Metanephros (tissue), 2 donors: Measurements from ENCODE around the gene NIN.

- RAMPAGE, long total RNA: no peak
These were observed 41.4 kb downstream of the MIS18BP1 start for GRCh38 chr14:45211450-45212196.

DNA sequence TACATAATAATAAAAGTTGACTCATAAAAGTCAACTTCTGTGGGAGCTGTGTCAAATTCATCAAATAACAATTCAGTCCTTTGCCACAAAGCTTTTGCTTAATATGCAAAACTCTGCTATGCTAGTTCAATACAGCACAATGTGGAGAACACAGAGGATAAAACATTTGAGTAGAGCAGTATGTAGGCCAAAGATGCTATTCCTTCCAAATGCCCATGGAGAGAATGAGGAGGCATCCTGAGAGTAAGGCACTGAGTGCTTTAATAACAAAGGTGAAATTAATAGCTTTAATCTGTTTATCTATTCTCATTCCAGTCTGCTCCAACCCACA, 685.9 kb downstream of the RPS29 start:
- RAMPAGE, long total RNA: no peak

DNA sequence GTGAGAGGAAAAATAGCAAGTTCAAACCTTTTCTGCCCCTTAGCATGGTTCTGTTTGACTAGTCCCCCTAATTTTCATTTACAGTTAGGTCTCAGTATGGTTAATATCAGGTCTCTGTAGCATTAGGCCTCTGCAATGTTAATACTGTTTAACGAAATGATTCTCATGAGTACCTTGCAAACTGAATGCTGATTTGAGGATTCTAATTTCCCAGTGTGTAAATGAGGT, 532.6 kb downstream of the RPS29 start:
- RAMPAGE, long total RNA: no peak

- RAMPAGE, long total RNA: no peak
These were observed 1.6 kb downstream of the RPS29 start for GRCh38 chr14:49584288-49585267.

- RAMPAGE, long total RNA: no peak
These were observed 888 bp downstream of the RPS29 start for GRCh38 chr14:49585268-49585715.

- RAMPAGE, long total RNA: start-site peak on the plus strand at chr14:49586578-49586658, 84,625 and 8,200 reads in 2 replicates
These were observed 354 bp upstream of the RPS29 start for GRCh38 chr14:49586482-49586985.

DNA sequence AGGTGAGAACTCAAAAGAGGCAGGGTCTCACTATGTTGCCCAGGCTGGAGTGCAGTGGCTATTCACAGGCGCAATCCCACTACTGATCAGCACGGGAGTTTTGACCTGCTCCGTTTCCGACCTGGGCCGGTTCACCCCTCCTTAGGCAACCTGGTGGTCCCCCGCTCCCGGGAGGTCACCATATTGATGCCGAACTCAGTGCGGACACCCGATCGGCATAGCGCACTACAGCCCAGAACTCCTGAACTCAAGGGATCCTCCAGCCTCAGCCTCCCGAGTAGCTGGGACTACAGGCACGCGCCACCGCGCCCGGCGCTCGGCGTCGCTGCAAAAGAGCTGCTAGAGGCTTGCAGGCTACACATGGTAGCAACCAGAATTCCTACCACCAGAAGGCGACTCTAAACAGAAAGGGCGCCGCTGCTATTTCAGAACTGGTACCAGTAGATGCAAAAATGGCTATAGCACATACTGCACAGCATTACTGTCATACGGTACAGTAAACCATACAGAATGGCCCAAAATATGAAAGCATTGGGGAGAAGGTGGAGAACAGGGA, 1.1 kb upstream of the NEMF start:
- RAMPAGE, long total RNA: no peak

DNA sequence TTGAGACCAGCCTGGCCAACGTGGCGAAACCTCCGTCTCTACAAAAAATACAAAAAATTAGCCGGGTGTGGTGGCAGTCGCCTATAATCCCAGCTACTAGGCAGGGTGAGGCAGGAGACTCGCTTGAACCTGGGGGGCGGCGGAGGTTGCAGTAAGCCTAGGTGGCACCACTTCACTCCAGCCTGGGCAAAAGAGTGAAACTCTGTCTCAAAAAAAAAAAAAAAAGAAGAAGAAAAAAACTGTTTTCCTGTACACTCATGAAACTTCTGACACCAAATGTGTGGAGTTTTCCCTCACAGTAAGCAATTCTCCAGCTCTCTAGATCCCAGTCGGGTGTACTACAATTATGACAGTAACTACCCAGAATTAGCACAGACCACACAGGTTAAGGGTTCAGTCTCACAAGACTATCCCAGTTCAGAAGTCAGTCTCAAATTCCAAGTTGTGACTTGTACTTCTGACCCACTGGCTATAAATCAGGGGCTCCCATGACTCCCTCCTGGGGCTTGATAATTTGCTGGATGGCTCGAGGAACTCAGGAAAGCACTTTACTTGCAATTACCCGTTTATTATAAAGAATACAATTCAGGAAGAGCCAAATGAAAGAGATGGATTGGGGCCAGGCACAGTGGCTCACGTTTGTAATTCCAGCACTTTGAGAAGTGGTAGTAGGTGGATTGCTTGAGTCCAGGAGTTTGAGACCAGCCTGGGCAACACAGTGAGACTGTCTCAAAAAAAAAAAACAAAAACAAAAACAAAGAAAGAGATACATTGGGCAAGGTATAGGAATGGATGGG, 12.5 kb upstream of the ARF6 start:
- RAMPAGE, long total RNA: no peak

DNA sequence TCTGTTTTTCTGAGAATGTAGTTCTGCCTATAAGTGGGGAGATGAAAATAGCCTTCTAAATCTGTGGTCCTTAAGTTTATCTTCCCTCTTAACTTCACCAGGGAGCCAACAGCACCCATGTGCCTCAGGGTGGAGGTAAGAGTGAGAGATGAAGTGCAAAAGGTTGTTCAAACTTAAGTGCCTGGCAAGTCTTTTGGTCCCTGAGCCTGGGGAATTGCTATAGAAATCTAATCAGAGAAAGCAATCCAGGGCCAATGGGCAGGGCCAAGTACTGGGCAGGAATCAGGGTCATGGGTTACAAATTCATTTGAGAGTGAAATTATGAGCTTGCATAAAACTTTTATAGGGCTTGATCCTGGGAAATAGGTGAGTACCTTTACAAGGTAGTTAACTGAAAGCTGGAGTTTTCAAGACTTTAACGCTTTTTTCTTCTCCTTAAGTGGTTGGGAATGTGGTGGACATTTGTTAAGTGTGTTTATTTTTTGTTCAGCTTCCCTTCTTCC, 59.1 kb downstream of the ARF6 start:
- RAMPAGE, long total RNA: no peak

GRCh38 chr14:49960471-49960952, 67.6 kb downstream of the ARF6 start:
- RAMPAGE, long total RNA: no peak

DNA sequence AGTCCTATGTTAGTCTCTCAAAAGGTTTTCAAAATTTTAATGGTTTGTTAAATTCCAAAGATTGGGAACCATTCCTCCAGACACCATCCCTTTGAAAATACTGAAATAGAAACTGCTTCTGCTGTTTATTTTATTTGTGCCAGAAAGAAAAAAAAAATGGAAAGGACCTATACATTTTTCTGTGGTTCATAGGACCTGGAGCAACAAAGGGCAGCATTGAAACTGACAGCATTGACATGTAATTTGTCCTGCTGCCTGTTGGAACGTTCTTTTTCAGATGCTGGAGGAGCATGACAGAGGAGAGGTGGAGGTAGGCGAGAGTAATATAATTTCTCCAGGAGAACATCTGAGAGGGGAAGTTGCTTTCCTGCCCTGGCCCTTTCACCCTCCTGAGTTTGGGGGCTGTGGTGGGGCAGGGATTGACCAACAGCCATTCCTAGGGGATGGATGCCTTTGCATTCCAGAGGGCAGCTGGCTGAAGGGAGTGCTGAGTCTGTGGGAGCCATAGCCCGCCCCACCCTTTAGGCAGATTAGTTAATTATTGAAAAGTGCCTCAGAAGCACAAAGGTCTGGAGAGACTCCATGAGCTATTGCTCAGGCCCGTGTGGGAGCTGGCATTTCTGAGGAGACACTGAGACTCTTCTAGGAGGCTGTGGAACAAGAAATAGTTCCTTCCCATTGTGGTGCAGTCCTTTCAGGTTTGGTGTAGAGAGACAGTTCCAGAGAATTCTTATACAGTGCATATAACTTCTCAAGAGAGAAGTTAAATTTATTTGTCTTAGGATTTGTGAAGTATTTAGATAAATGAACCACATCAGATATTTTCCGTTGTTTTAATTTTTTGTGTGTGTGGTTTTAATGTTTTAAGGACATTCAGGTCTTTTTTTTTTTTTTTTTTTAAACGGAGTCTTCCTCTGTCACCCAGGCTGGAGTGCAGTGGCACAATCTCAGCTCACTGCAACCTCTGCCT, 73.5 kb downstream of the ARF6 start:
- RAMPAGE, long total RNA: no peak

GRCh38 chr14:50044883-50045586, 71.3 kb downstream of the VCPKMT start:
- RAMPAGE, long total RNA: no peak

DNA sequence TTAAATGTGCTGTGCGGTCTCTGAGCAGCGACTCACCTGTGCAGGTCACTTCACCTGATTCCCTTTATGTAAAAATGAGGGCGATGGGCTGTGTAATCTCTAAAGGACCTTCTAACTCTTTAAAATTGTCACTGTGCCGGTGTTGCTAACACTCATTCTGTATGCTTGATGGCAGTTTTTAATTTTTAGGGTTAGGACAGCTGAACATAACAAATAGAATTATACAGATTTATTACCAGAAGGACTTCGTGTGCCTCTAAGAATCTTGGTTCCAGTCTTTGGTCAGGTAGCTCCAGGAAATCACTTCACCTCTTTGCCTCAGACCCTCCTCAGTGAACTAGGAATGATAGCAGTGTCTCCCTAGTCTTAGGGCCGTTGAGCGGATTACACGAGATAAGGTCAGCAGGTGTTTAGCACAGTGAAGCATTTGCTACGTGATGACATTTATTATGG, 919 bp downstream of the DMAC2L start:
- RAMPAGE, long total RNA: no peak

- RAMPAGE, long total RNA: no peak
These were observed 30.5 kb downstream of the DMAC2L start for GRCh38 chr14:50342528-50343214.

DNA sequence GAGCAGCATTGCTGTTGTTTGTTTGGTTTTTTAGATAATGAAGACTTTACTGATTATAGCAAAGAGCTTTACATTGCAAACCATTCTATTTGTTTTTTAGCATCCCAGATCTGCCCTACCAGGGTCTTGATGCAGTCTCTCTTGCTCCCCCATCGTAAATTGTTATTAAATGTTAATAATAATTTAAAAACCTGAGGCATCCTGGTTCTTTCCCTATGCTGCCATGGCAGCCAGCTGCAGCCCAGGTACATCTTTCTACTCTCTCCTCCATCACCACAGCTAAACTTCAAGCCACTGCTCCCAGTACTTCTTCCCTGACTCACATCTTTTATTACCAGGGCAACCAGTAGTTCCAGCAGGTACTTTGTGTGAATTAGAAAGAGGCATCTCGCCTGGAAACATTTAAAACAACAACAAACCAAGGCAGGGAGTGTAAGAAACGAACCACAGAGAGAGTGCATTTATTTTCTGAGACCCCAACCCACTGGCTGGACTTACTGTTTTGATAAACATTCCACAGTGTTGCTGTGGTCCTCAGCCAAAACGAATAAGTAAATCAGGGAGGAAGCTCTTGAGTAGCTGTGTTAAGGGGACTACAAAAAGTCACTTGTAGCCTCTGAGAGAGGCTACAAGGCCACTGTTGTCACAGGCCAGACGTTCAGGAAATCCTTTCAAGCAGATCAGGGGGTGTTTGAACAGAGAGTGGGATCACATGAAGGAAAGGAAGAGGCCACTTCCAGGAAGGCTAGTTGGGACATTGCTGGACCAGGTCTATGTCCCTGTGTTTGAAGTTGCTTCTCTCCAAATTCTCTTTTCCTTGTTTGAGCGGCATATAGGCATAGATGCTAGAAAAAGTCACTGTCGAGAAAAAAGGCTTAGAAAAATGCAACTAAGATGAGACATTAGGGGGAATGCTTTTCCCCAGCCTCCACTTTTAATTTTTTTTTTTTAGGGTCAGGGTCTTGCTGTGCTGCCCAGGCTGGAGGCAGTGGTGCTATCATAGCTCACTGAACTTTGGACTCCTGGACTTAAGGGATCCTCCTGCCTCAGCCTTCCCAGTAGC, 33.7 kb downstream of the DMAC2L start:
- RAMPAGE, long total RNA: no peak

DNA sequence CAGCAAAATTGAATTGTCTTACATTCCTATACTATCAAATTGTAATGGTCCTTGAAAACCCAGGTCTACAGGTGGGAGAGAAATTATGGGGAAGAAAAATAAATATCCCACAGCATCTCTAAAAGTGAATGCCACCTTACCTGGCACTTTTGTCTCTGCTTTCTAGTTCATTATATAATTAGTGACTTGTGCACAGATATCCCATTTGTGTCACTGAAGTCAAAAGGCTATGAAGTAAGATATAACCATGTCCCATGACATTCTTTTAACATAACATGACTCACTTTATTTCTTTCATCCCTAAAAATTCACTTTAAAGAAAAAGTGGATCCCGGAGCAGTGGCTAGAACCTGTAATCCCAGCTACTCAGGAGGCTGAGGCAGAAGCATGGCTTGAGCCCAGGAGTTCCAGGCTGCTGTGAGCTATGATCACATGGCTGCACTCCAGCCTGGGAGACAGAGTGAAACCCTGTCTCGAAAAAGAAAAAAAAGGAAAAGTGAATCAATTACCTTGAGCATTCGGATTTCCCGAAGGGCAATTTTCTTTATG, 1.4 kb downstream of the CDKL1 start:
- RAMPAGE, long total RNA: no peak

DNA sequence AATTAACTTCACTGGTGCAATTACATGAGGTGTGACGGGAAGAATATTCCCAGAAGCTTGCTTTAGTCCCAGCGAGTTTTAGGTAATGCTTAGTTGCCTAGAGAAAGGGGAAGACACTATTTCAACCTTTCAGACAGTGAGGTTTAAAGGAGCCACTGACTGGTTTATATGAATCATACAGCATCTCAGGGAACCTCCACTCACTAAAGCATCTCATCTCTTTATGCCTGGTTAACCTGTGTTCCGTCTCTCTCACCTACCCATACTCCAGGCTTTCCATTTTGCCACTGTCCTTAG, 8.3 kb downstream of the NIN start:
- RAMPAGE, long total RNA: no peak

DNA sequence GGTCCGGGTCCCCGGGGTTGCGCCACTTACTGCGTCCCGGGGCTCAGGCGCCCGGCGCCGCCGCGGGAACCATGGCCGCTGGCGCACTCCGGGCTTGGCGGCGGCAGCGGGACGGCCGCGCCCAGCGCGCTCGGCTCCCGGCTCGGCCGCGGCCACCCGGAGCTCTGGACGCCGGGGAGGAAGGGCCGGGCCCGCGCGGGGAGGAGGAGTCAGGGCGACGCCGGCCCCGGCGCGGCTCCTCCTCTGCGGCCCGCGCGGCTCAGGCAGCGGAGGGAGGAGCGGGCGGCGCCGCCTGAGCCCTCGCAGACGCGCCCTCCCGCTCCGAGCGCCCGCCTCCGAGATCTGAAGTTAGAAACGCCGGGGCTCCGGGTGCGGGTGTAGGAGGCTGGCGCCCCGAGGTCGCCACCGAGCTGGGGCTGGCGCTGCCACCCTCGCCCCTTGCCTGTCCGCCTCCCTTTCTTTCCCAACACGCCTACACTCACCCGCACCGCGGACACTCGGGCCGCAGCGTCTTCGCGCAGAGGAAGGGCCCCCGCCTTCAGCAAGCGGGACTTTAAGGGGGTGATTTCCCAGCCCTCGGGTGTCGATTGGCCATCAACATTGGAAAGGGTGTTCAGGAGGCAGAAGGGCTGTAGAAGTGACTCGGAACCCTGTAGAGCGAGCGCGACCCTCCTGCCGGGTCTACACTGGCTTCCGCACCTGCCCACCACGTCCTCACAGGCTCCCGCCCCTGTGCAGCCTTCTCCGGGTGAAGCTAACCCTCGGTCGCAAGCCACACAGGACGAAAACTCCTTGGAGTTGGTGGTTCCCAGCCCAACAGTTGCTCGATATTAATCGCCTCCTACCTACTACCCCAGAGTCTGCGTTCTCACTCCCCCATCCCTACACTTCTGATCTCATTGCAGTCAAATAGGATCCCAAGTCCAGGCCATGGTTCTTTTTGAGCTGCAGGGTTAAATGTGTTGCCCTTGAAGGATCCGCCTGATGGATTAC, at the start of gene NIN:
NIN (minus strand) TSS at position 187 of the 993 bp plus-strand sequence.
- RAMPAGE, long total RNA: no peak

- RAMPAGE, long total RNA: no peak
These were observed 62.4 kb upstream of the PYGL start for GRCh38 chr14:51006688-51007065.

DNA sequence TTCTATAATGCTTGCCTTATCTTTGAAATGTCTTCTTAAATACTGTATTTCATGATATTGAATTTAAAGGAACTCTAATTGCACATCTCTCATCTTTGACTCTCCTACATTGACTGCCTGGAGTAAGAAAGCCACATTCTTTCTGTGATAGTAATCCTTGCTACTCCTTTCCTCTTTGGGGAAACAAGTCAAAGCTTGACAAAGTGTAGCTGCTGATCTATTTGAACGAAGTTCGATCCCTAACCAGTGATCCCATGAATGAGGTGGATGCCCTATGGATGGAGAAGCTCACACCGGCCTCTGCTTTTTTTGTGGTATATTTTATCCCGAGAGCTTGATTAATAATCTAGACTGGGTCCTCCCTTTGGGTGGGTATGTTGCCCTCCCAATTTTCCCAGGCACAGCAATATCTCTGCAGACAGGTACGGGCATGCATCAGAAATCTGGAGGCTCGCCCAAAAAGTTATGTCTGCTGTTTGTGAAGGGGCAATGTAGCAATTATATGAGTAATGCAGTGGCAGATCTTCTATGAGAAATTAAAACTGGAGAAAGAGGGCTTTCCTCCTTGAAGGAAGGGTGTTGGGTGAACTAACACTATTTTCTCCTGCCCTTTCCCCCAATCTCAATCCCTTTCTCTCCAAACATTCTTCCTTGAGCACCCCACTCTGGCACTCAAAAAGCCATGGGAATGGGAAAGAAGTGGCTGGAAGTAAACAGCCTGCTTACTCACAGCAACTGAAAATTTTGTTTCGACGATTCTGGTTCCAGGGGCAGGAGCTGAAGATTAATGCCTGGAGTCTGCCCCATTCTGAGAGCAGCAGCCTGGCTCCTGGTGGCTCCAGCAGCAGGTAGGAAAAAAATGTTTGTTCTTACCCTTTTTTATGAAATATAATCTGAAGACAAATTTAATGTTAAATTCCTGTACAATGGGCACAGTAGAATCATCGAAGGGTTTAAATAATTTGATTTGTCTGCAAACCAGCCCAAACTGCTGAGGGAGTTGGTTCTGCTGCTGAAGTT, 162.8 kb upstream of the FRMD6 start:
- RAMPAGE, long total RNA: no peak